PC-3 (cell line): ENCODE measurements around a stretch of chr7.

DNA sequence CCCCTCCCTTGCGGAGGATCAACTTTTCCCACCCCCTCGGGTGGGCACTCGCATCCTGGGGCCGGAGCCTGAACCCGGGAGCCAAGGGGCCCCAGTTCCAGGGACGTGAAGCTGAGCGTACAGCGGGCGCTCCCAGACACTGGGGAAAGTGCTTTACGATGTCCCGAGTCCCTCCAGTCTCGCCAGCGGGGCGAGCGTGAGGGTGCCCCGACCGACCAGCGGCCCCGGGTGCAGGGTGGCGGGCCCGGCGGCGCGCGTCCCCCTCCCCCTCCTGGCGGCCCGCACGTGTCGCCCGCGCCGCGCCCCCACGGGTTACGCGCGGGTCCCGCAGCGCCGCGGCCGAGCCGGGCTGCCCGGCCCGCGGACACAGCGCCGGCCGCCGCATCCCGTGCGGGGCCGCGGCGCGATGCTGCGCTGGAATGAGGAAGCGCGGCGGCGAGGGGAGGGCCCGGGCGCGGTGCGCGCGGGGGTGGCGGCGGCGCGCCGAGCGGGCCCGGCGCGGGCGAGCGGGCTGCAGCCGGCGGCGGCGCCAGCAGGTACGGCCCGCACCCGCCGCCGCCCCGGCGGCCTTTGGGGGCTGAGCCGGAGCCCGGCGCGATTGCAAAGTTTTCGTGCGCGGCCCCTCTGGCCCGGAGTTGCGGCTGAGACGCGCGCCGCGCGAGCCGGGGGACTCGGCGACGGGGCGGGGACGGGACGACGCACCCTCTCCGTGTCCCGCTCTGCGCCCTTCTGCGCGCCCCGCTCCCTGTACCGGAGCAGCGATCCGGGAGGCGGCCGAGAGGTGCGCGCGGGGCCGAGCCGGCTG, 735 bp upstream of the IKZF1 start:
- RAMPAGE, long total RNA: no peak

GRCh38 chr7:50363707-50364108, 59.2 kb downstream of the IKZF1 start:
- RAMPAGE, long total RNA: no peak

DNA sequence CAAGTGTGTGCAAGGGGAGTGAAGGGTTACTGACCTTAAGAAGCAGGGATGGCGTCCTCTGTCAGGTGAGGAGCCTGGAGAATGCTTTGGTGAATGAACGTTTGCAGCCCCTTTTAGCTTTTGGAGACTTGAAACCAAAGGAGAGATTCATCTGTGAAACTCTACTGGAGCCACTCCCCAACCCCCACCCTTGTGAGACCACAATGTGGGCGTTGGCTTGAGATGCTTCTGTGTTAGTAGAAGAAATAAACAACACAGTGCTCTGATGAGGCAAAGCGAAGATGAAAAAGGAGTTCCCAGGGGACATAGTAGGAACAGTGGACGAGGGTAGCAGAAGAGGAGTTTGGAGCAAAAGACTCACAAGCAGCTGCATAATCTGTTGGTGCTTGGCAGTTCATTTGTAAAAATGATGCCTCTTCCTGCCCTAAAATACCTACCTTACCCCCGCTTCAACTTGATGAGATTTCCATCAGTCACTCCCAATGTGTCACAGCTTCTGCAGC, 56.3 kb downstream of the FIGNL1 start:
- RAMPAGE, long total RNA: no peak

GRCh38 chr7:50467762-50468550, 17.8 kb upstream of the FIGNL1 start:
- RAMPAGE, long total RNA: no peak

GRCh38 chr7:50534748-50535298, 30.4 kb downstream of the DDC start:
- RAMPAGE, long total RNA: no peak

GRCh38 chr7:50695111-50695742, 87.5 kb downstream of the GRB10 start:
- RAMPAGE, long total RNA: no peak

GRCh38 chr7:50706259-50706752, 76.4 kb downstream of the GRB10 start:
- RAMPAGE, long total RNA: no peak

DNA sequence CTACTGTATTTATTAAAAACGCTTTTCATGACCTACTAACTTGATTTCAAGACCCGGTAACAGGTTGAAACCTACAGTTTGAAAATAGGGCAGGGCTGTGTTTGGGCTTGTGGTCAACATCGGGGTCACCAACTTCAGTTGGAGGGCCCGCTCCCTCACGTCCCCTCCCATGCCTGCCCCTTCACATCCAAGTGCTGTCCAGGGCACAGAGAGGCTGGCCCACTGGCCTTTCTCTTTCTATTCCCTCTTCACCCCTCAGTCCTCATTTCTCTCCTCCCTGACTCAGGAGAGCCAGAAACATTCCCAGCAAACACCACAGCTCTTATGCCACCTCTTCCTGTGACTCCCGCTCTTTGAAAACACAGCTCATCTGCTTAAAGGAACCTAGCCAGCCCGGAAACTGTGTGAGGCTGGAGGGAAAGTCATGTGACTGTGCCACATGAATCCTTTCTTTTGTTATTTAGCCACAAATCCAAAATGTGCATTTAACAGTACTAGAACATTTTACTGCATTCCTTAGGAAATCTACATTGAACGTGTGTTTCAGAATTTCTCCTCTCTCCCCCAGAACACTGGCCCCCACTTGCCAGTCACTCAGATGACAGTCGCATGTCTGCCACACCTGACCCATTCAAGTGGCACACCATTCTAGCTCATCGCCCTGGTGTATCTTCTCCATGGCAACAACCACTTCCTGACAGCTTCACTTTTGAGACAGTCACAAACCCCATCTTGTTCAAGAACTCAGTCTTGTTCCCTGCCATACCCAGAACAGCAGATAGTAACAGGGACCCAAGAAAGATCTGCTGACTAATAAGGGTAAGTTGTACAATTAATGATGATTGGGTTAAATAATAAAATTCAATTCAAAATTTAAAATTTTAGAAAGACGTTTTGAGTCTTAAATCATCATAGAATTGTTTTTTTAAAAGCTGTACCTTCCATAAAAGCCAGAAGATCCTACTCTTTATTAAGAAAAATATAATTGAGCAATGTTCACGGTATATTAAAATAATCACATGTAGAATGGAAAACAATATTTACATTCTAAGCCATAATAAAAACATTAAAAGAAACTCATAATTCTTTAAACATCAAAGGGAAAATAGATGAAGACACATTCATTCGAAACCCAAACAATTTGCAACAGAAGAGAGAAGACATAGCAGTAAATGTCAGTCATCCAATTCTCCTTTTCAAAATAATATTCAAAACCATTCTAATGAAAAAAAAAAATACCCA, 42.7 kb downstream of the GRB10 start:
- RAMPAGE, long total RNA: no peak

DNA sequence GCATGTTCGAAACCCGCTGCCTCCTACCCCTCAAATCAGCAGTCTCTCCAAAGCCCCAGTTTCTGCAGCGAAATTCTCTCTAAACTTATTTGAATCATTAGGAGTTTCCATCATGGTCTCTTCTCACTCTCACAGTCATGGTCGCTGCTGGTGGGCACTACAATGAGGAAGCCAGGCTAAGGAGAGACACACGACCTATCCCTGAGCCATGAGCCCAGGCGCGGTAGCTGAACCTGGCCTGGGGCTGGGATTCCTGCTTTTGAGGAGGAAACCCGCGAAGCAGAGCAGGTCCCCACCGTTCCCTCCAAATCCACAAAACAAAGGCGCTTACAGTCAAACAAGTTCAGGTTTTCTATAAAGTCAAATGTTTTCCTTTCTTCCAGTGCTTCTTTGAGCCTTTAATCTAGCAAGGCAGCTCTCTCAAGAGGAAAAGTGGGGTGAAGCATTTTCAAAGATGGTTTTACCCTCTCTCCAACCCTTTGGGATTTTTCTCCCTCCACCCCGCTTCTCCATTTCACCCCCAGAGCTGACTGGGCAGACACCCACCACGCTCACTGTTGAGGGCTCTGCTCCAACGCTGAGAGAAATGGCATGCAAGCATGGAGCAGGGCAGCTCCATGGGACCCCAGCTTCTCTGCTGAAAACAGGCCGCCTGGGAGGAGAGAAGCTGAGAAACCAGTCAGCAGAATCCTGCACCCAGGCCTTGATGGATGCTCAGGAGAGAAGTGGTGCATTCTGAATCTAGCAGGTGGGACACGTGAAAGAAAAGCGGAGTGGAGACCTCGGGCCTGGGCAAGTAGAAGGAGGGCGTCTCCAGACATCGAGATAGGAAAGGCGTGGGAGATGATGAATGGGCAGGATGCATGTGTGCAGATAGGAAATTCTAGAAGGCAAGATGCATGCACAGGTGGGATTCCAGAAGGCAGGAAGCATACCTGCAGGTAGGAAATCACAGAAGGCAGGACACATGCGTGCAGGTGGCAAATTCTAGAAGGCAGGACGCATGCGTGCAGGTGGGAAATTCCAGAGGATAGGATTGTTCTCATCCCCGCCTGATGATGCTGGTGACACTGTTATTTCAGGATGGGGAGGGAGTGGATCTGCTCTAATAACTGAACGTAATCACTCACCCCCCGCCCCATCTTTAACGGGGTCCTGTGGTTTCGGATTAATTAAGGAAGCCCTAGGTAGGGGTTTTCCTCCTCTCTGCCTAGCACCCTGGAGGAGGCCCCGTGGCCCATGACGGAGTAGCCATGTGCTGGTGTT, 35.2 kb downstream of the GRB10 start:
- RAMPAGE, long total RNA: no peak

DNA sequence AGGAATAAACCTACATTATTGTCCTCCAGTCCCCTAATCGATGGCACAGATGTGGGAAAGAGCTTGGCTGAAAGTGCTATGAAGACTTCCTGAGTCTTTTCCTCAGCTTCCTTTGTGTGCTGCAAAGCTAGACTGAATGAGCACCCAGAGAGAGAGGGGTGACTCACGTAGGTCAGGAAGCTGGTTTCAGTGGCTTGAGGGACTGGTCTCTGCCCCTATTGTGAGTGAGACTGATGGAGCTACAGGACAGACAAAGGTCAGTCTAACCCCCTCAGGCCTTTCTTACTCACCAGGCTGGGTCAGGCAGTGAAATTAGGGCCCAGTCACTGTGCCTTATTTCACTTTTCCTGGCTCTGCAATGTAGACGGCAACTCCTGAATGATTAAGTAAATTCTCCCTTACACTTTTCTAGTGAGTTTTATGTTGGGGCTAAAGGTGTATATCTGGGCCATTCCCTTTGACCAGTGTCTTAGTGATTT, 171.2 kb upstream of the GRB10 start:
- RAMPAGE, long total RNA: no peak

GRCh38 chr7:51254437-51254932, 62.1 kb downstream of the COBL start:
- RAMPAGE, long total RNA: no peak

GRCh38 chr7:52274287-52274659, 761.2 kb upstream of the POM121L12 start:
- RAMPAGE, long total RNA: no peak

DNA sequence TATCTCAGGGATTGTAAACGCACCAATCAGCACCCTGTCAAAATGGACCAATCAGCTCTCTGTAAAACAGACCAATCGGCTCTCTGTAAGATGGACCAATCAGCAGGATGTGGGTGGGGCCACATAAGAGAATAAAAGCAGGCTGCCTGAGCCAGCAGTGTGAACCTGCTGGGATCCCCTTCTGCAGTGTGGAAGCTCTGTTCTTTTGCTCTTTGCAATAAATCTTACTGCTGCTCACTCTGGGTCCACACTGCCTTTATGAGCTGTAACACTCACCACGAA, 30.7 kb upstream of the POM121L12 start:
- RAMPAGE, long total RNA: no peak

- RAMPAGE, long total RNA: no peak
Observed at GRCh38 chr7:53365847-53366133, 330.4 kb downstream of the POM121L12 start.

DNA sequence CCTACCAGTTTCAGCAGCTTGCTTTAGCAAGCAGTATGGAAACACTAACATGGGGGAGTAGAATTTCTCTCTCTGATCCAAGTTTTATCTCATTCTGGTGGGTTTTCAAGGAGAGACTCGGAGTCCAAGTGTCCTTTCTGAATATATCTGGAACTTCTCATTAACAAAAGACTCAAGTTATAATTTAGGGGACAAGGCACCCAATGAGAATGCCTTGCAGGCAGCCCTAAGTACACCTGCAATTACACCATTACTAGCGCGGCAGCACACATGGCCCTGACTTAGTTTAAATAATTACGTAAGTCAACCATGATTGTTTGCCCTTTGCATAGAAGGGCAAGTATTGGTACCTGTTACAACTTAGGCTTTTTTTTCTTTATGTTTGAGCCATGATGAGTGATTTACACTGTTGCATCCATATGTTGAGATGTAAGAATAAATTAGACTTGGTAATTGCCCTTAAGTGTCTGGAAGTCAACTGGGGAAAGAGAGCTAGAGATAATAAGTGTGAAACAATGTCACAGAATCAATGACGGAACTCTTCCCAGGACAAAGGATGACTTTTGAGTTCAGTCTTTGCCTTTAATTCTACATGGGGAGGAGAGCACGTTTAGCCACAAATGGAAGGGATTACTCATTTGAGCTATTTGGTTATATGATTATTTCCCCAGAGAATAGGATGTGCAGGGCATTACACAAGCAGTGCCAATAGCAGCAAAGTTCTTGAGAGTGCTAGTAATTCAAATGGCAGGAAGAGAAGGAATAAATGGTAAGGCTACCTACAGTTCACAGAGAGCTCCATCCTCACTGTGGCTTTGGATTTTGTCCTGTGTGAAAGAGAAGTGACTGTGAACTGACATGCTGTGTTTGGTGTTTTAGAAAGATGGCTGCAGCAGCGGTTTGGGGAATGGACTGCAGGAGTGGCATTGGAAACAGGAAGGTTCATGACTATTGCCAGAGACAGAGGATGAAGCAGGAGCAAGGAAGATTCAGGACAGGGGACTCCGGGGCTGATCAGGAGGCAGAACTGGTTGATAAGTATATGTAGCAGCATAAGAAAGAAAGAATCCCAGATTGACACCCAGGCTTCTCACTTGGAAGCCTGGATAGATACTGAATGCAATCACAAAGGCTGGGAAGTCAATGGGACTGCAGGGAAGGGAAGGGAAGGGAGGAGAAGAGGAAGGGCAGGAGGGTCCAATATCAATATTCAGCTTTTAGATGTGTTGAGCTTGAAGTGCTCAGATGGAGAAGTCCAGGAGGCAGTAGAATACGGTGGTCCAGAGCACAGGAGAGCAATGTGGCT, 6.0 kb downstream of the EGFR start:
- RAMPAGE, long total RNA: no peak

- RAMPAGE, long total RNA: no peak
Observed at GRCh38 chr7:55026141-55026487, 7.3 kb downstream of the EGFR start.

GRCh38 chr7:55043531-55044148, 24.8 kb downstream of the EGFR start:
- RAMPAGE, long total RNA: no peak

GRCh38 chr7:55120680-55121429, 102.0 kb downstream of the EGFR start:
- RAMPAGE, long total RNA: no peak

DNA sequence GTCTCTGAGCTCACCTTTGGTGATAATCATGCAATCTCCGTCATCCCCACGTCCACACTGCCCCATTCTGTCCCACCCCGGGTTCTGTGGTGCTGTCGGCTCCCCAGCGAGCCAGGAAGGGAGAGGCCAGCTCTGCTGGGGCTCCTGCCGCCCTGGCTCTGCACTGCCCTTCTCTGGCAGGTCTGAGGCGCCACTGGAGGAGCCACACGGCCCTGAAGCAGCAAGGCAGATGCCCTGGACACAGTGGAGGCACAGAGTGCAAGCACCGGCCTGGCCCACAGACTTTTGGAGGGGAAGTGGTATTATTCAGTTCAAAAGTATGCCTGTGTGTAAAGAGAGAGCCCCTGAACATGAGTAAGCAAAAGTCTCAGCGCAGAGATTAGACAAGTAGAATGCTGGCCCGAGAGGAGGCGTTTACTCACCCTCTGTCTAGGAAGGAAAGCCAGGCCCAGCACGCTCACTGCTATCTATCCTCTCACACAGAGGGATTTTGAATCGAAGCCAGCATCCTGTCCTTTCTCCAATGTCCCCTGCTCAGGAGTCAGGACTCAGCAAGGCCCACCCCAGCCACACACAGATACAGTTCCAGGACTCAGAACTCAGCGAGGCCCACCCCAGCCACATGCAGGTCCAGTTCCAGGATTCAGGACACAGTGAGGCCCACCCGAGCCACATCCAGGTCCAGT, 114.9 kb downstream of the EGFR start:
- RAMPAGE, long total RNA: no peak

GRCh38 chr7:55405927-55406335, 40.8 kb downstream of the LANCL2 start:
- RAMPAGE, long total RNA: no peak